Skeletal muscle satellite cell (primary cell): ENCODE measurements around a stretch of chr19.

DNA sequence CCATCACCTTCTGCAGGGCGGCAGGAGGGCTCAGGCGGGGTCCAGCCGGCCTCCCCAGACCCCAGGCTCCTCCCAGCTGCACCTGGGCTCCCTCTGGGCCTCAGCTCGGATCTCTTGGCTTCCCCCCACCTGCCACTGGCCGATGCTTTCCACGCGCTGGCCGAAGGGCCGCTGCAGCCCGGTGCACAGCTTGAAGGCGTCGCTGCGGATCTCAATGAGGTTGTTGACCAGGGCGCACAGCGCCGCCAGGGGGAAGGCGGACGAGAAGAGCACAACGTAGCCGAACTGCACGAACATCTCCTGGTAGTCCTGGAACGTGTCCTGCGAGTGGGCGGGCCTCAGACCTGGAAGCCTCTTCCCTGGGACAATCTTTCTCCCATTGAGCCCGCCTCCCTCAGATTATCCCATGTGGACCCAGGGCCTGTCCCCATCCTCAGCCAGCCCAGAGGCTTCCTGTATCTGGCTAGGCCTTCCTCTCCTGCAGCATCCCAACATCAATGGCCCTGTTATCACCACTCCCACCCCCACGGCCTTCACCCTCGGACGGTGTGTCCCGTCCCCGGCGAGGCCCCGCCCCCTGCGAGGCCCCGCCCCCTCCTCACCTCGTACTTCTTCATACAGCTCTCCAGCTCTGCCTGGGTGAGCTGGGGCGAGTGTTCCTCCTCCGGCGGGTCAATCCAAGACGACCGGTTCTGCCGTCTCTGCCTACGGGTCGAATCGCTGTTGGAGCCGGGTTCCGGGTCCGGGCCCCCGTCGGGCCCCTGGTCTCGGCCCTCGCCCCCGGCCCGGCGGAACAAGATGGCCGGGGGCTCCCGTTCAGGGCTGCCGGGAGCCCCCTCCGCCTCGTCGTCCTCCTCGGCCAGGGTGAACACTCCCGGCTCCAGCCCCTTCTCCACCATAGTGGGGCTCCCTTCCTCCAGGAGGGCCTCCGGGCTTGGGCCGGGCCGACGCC lies 6.8 kb downstream of the ANO8 start:
- CAGE, long polyA plus RNA, result no peak

DNA sequence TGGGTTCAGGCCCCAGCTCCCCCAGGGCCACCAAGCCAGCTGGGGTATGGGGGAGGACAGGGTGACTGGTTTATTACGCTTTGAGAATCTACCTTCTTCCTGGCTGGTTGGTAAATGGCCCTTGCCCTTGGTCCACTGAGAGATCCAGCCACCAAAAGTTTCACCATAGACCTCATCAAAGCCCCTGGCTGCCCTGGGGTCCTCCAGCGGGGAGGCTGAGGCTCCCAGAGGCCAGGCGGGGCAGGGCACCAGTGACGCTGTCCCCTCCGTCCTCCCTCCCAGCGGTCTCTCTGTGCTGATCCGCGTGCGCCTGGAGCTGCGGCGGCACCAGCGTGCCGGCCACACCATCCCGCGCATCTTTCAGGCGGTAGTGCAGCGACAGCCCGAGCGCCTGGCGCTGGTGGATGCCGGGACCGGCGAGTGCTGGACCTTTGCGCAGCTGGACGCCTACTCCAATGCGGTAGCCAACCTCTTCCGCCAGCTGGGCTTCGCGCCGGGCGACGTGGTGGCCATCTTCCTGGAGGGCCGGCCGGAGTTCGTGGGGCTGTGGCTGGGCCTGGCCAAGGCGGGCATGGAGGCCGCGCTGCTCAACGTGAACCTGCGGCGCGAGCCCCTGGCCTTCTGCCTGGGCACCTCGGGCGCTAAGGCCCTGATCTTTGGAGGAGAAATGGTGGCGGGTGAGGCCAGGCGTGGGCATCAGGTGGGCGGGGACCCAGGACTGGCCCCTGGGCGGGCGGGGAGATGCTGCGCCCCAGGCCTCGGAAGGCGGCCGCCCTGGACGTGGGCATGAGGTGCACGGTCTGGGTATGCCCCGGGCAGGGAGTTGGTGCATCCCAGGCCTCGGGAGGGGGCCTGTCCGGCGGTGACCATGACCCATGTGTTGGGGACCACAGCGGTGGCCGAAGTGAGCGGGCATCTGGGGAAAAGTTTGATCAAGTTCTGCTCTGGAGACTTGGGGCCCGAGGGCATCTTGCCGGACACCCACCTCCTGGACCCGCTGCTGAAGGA lies 16.3 kb downstream of the SLC27A1 start:
- CAGE, long polyA plus RNA, result no peak

GRCh38 chr19:17572239-17572909 lies 16.9 kb downstream of the COLGALT1 start:
- CAGE, long polyA plus RNA, result no peak

- CAGE, long polyA plus RNA, result no peak
Observed at GRCh38 chr19:17605603-17606967, 50.6 kb downstream of the COLGALT1 start.

DNA sequence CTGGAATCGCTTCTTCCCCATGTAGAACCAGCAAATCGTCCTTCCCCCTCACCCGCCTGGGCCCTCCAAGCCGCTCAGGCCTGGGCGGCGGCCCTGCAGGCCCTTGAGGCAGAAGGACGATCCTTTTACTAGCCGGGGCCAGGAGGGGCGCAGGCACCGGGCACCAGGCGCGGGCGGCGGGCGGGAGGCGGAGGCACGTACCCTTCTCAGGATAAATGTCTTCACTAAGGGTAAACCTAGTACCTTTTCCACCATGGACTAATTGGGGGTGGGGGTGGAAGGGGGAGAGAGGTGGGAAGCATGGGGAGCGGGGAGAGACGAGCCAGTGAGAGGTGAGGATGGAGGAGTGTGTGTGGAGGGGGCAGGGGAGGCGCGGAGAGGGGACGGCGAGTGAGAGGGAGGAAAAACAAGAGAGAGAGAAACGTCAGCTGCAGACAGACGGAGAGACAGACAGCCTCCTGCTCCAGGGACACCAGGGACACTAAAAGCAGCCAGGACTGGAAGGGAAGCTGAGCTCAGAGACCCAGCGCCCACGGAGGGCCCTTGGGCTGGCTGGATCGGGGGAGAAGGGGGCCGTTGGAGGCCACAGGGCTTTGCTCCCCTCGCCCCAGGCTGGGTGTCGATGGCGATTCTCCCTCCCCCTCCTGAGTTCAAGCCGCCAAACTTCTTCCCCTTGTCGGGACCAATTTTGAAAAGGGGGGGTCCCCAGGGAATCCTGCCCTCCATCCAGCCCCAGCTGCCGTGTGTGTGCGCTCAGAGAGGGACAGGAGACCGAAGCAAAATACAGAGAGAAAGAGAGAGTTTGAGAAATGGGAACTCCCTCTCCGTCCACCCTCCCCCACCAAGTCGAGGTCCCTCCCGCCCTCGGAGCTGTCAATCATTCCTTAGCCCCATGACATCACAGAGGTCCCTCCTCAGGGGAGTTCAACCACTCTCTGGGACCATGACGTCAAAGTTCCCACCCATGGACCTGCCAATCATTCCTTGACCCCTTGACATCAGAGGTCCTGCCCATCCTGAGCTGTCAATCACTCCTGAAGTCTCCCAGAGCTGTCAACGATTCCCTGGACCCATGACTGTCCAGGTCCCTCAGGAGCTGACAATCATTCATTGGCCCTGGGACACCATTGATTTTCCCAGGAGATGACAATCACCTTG lies 61.1 kb downstream of the COLGALT1 start:
- CAGE, long polyA plus RNA, result no peak

- CAGE, long polyA plus RNA, result no peak
Observed at GRCh38 chr19:17706737-17707152, 12.5 kb upstream of the MAP1S start.

- CAGE, long polyA plus RNA, result no peak
Observed at GRCh38 chr19:17779334-17780203, 15.4 kb upstream of the B3GNT3 start.

GRCh38 chr19:17811506-17812179 lies 9.7 kb downstream of the INSL3 start:
- CAGE, long polyA plus RNA, result no peak

DNA sequence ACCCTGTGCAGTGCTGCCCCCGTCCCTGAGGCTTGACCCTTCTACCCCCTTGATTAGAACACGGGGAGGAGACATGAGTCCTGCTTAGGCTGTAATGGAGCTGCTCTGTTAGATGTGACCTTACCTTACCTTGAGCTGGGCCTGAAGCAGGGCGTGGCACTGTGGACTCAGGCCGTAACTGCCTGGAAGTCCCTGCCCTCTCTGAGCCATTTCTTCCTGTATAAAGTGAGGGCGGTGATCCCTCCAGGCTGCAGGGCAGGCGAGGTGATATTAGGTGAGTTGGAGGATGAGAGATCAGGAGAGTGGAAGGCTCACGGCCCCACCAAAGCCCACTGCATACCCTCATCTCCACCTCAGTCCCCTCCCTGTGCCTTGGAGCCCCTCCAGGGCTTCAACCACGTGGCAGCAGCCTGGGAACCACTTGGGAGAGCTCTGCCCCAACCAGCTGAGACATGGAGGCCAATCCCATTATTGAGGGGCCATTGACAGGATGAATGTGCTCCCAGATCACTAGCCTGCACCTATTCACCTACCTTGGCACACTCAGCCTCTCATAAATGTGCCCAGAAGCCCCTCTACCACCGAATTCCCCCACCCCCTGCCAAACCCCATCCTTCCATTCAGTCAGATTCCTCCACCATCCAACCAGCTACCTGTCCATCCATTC lies 5.9 kb upstream of the SLC5A5 start:
- CAGE, long polyA plus RNA, result no peak

DNA sequence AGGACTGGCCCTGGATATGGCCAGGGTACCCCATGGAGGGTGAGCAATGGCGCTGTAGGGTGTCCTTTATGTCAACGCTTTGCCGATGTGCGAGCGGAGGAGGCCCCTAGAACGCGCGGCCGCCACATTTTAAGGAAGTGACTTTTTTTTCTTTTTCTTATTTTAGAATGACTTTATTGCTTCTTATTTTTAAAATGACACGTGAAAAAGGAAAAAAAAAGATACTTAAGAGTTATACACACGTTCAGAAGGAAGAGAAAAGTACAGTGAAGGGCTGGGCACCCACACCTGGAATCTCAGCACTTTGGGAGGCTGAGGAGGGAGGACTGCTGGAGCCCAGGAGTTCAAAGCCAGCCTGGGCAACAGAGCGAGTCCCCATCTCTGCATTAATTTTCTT lies 12.7 kb downstream of the KCNN1 start:
- CAGE, long polyA plus RNA, result no peak

- CAGE, long polyA plus RNA, result no peak
Observed at GRCh38 chr19:18020038-18020763, 12.2 kb downstream of the ARRDC2 start.

DNA sequence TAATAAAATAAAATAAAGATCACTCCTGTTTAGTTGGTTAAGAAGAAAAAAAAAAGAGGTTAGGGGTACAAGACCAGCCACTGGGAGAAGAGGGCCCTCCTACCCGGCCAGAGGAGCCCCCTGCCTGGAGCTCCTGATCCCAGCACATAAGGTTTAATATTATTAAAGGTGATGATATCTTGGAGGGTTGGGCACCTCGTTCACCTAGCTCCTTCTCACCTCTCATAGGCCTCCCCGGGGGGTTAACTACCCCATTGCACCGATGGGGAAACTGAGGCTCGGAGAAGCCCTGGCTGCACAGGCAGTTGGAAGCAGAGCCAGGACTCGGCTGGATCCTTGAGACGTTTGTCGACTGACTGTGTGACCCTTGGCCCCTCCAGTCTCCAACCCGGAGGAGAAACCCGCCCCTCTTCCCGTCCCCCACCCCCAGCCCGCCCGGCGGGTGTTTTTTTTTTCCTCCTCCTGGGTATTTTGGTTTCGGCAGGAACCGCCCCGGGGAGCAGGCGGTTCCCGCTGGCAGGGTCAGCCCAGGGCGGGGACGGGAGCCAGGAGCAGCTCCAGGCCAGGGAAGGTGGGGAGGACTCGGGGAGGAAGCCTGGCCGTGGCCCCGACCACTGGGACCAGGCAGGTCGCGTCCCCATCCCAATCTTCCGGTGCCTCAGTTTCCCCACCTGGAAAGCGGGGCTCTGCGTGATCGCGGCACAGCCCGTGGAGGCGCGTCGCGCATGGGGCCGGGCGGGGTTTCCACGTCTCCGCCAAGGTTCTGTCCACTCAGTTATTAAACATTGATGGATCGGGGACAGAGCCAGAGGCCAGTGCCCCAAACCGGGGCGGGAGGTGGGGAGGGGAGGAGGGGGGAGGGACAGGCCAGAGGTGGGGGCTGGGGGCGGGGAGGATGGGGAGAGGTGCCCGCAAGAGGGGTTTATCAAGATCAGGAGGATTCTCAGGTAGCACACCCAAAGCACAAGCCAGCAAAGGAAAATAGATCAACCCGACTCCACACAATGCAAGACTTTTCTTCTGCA lies 35.0 kb downstream of the IL12RB1 start:
- CAGE, long polyA plus RNA, result no peak

DNA sequence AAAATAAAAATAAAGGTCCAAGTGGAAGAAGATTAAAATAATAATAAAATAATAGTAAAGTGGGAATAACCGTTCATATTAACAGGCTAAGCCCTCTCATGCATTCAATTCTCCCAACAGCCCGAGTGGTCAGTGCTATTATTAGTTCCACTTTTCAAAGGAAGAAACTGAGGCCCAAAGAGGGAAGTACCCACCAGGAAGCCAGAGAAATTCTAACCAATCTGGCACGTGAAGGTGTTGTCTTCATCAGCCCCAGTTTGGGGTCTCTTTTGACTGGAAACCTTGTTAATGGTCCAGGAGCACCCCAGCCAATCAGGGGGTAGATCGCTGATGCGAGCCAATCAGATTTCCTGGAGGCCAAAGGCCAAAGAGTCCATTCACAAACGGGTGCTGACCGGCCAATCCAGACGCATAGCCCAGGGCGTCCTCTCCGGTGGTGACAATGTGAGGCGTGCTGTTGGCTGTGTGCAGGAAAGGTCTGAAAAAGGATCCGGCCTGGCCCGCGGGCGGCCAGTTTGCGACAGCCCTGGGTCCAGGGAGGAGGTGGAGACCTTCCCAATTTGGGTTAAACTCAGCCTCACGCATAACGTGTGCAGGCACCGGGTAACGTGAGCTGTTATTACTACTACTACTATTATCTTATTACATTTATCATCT lies 3.0 kb downstream of the MAST3 start:
- CAGE, long polyA plus RNA, result no peak

DNA sequence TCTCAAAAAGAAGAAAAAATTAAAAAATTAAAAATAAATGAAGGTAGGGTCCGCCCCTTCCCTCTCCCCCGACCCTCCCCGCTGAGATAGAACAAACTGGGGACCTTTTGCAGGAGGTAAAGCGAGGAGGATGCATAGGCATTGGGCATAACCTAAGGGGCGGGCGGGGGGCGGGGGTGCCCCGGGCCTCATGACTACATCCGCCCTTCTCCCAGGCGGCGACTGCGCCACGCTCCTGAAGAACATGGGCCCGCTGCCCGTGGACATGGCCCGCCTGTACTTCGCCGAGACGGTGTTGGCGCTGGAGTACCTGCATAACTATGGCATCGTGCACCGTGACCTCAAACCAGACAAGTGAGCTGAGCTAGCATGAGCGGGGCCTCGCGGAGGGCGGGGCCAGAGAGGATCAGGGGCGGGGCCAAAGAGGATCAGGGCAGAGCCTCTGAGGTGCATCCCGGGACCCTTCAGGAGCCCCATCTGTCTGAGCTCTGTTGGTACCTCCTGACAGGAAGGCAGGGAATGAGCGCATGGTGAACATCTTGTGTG lies 21.2 kb upstream of the PIK3R2 start:
- CAGE, long polyA plus RNA, result no peak

GRCh38 chr19:18147671-18148017 lies 5.3 kb upstream of the PIK3R2 start:
- CAGE, long polyA plus RNA, result no peak

DNA sequence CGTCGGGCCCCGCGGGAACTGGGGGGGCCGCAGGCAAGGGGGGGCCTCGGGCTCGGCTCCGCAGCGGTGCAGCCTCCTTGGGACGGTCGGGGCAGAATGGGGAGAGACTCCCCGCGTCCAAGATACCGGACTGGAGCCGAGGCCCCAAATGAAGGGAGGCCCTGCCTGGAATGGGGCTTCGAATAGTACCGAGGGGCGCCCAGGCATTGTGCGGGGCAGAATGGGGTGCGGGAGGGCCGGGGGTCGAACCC lies 368 bp downstream of the PIK3R2 start:
- CAGE, long polyA plus RNA, result no peak

GRCh38 chr19:18174832-18175806 lies 1.5 kb downstream of the IFI30 start:
- CAGE, long polyA plus RNA, result no peak

GRCh38 chr19:18266210-18267209 lies 7.7 kb downstream of the IQCN start:
- CAGE, long polyA plus RNA, result no peak

- CAGE, long polyA plus RNA, result no peak
Observed at GRCh38 chr19:18284628-18285414, 3.4 kb upstream of the JUND start.

- CAGE, long polyA plus RNA, result no peak
Observed at GRCh38 chr19:18289789-18291019, 8.8 kb upstream of the JUND start.